T-cell (primary cell): ENCODE measurements around a stretch of chr10.

GRCh38 chr10:76137443-76138041 lies 706.1 kb downstream of the LRMDA start:
- PRO-cap, 7 experiments, result no peak in any of the 7 experiments

DNA sequence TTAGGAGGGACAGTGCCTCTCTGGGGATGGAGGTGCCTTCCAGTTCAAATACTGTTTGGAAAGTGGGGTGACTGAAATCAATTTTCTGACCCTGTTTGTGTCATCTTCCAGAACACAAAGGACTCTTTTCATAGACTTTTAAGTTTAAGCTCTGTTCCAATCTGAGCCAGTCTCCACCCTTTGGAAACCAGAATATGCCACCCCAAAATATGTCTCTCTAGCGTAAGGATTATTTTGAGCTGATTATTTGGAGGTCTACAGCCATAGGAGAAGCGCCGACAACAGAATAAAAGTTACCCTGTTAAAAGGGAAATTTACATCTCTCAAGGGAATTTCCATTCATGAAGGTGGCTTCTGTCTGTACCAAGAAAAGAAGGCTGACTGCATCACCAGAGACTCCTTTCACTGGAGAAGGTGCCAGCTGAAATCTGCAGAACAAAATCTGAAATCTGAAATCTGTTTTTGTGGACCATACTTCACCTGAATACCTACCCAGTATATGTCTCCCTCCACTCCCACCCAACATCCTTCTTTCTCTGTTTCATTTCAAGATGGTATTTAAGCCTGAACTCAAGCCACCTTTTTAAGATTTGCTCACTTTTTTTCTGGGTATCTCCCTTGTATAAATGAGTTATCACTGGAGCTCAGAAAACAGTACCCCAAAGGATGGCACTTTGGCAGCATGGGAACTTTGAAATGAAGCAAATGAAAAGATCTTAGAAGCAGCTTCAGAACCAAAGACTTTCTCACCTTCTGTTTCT lies 708.7 kb downstream of the LRMDA start:
- PRO-cap, 7 experiments, result peak in 2 of 7 experiments; most common plus-strand start position 392 of the sequence (in 2); most common minus-strand start position 283 of the sequence (in 1)

GRCh38 chr10:76185568-76185900 lies 754.1 kb downstream of the LRMDA start:
- PRO-cap, 7 experiments, result no peak in any of the 7 experiments

GRCh38 chr10:76429612-76430145 lies 998.3 kb downstream of the LRMDA start:
- PRO-cap, 7 experiments, result no peak in any of the 7 experiments

- PRO-cap, 7 experiments, result no peak in any of the 7 experiments
Observed at GRCh38 chr10:76432958-76434040, 1001.9 kb downstream of the LRMDA start.

GRCh38 chr10:76524095-76524459 lies 1092.7 kb downstream of the LRMDA start:
- PRO-cap, 7 experiments, result no peak in any of the 7 experiments

DNA sequence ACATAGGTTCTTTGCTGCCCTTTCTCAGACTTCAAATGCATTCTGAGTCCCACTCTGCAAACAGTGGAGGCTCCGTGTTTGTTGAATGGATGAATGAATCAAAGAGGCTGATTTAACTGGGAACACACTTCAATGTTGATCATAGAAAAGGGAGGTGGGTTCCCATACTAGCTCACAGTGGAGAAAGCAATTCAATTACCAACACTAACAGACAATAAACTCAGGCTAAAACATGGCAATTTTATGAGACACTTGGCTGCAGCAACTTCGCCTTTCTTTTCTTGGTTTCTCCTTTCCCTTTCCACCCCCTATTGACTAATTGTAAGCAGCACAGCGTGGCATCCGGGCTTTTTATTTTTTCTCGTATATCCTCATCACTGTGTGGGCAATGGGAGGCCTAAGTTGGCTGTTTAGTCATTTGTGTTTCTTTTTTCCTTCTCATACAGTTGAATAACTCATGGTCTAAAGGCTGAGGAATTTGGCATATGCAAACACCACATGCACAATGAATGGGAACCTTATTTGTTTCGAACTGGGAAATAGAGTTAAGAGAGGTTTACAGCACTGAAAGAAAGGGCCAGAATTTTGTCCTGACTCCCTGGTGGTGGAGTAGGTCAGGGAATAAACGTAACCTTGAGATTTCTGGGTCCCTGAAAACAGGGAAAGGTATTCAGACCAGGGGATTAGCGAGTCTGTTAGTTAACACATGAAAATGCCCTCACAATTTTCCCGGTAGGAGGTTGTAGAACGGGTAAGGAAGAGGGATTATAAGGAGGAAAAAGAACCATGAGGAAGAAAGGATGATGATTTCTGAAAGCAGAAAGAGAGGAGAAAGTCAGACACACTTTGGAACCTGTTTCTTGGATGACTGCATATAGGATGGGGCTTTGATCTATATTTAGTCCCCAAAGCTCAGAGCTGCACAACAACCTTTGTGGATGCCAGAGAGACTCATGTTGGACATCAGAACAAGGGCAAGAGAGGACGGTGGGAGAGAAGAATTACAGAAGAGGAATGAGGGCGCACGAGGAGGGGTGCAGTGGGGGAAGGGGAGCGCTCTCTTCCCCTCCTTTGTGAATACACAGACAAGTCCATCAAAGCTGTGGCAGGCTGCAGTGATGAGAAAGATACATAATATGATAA lies 858.3 kb downstream of the KCNMA1 start:
- PRO-cap, 7 experiments, result no peak in any of the 7 experiments

DNA sequence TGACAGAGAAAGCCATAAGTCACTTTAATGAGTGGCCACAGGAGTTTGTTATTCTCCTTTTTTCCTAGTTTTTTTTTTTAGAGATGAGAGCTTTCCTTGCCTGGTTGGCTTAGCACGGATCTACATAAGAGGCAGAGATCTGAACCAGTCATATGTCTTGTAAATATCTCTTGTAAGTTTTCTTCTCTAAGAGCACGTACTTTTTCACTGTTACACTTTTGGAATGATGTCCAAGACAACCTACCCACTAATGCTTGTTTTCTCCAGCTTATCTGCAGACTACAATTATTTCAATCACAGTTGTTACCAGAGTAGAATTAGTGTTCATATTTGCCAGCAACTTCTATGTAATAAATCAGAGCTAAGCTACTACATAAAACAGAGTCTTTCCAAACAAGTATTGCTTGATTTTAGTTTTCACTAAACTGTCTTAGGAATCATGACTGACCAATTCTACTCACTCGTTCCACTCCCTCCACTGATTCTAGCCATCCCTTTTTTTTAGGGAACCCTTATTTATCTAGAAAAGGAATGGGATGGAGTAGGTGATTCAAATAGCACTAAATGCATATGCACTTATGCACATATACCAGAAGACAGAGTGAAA lies 444.5 kb downstream of the KCNMA1 start:
- PRO-cap, 7 experiments, result no peak in any of the 7 experiments

DNA sequence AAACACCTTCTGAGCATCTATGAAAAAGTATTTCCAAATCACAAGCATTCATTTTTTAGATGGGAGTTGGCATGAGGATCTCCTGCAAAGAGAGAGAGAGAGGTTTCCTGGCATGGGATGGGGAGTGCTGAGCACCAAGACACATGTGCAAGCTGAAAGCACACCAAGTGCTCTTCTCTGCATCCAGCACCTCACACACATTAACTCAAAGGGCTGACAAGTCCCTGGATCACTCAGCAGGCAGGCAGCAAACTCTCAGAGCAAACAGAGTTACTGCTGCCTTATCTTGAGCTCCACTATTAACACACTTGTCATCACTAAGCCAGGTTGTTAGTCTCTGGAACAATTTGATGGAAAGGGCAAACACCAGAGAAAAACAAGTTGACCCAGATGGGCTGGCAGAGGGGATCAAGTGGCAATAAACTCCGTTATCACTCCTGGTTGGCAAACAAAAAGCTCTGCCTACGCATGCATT lies 350.0 kb downstream of the KCNMA1 start:
- PRO-cap, 7 experiments, result no peak in any of the 7 experiments

DNA sequence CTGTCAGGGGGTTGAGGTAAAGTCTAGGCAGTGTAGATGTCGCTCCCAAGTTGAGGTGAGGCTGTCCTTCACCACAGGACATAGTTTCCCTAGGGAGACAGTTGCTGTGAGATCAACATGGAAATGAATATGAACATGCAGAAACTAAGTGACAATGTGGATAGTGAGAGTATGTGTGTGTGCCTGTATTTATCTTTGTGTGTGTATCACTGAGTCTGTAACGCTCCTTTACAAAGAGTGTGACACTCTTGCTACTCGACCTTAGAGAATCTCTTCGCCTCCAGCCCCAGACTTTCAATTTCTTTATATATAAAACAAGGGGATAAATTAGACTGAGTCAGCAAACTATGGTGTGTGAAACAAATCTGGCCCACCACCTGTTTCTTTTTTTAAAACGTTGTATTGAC lies 240.6 kb downstream of the KCNMA1 start:
- PRO-cap, 7 experiments, result no peak in any of the 7 experiments

DNA sequence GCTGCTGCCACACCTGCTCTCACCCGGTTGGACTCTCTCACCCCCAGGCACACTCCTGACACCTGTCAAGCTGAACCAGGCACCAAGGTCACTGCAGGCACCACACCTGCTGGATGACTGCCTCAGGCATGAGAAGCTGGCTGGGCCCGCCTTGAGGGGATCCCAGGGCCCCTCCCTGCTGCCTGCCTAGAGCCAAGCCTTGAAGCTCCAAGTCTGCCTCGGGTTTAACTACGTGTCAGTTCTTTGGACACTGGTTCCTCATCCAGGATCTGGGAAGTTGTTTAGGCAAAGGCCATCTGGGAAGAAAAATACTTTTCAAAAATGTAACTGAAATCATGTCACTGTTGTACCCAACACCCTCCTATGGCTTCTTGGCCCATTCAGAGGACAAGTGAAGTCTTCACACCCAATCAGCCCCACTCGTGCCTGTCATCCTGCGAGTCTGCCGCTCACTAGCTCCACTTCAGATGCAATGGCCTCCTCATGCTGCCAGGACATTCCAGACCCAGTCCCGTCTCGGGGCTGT lies 227.3 kb downstream of the KCNMA1 start:
- PRO-cap, 7 experiments, result no peak in any of the 7 experiments

DNA sequence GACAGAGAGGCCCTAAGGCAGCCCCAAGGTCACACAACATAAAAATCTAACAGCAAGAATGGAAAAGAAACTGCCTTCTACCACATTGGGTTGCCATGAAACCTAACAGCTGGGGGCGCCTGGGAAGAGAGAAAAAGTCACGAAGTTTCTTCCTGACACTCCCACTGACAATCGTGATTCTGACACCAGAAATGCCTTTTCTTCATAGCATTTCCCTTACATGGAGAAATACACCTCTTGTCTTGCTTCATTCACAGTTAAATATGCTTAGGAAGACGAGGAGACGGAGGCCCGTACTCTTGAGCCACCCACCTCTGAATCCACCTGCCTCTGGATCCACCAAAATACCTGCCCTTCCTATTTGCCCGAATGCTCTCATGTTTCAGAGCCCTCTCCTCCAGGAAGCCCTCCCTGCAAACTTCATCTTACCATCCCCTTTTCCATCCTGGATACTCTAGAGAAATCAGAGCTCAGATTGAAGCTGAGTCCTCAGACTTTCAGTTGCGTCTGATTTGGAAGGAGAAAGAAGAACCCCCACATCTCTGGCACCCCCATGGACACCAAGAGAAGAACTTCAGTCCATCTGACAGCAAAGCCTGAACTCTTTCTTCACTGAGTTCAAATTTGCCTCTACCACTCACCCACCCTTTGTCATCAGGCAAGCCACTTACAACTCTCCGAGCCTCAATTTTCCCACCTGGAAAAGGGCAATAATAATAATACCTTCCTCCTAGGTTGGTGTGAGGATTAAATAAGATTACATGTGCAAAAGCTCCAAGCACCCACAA lies 135.4 kb downstream of the KCNMA1 start:
- PRO-cap, 7 experiments, result no peak in any of the 7 experiments

- PRO-cap, 7 experiments, result no peak in any of the 7 experiments
Observed at GRCh38 chr10:77613073-77613962, 24.3 kb downstream of the KCNMA1 start.

- PRO-cap, 7 experiments, result no peak in any of the 7 experiments
Observed at GRCh38 chr10:77888517-77888938, 38.0 kb downstream of the DLG5 start.

DNA sequence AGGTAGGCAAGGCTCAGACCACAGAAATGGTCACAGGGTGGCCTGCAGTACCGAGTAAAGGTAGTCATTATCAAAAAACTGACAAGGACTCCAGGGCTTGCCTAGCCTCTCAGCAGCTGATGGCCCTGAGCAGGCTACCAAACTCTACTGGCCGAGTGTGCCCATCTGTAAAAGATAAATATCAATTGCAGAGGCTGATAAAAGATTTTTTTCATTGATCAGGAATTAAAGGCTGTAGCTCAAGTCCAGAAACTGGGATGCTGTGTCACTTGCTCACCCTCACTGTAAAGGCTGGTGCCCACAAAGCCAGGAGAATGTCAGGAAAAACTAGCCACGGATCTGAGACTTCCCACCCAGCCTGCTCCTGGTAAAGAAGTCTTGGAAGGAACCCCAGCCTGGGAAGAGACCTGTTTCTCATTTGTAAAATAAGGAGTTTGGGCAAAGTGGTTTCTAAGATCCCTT lies 16.3 kb downstream of the DLG5 start:
- PRO-cap, 7 experiments, result no peak in any of the 7 experiments

GRCh38 chr10:77927410-77927869 lies 885 bp upstream of the DLG5 start:
- PRO-cap, 7 experiments, result no peak in any of the 7 experiments

DNA sequence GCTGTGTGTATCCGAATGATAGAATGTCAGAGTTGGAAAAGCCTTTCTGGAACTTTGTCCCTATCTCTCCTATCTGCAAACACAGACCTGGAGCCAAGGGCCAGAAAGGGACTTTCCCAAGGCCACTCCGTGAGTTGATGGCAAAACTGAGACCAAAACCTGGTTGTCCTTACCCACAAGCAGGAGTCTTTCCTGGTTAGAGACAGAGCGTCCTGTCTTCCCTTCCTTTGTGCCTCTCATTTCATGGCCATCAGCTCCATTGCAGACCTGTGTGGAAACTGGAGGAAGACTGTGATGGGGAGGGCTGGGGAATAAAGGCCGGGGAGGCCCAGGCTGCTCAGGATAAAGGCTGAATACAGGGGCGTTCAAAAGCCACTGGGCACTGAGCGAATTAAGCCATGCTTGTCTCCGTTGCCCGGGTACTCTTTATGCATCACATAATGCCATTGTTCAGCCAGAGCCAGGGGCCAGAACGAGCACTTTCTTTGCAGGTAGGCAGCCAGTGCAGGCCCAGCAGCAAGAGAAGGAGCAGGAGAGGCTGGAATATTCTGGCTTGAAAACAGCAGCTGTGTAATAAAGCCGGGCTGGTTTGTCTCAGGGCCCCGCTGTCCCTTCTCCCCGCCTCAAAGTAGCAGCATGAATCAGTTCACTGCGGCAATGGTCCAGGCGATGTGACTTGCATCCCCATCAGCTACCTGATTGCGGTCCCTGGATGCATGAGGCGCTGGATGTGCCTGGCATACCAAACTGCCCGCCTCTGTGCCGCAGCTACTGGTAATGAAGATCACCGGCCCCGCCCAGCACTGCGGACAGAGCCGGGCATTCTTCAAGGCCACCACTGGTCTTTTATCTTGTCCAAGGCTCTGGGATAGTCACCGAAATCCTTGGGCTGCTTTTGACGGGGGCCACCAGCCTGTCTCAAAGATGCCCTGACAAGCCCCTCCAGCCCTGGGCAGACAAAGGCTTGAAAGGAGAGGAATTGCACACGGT lies 143.1 kb downstream of the RPS24 start:
- PRO-cap, 7 experiments, result no peak in any of the 7 experiments

- PRO-cap, 7 experiments, result no peak in any of the 7 experiments
Observed at GRCh38 chr10:78446966-78447315, 413.3 kb downstream of the RPS24 start.

GRCh38 chr10:78516667-78517210 lies 483.1 kb downstream of the RPS24 start:
- PRO-cap, 7 experiments, result no peak in any of the 7 experiments

DNA sequence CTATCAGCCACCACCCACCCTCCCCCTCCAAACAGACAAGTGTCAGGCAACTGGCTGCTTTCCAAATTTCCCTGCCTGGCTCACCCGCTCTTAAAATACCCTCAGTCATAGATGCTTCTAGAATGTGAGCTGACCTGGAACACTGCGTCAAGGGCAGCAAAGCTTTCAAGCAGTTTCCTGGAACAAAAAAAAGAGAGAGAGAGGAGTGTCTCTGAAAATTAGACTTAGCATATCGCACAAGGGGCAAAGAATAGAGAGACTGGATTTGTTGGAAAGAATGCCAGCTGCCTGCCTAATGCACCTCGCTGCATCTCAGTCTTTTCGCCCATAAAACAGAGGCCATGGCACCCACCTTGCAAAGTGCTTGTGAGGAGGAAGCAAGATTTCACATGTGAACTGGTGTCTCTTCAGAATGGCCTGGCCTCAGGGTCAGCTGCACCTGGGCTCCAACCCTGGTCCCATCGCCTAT lies 340.9 kb upstream of the ZMIZ1 start:
- PRO-cap, 7 experiments, result no peak in any of the 7 experiments